Astrocyte (in vitro differentiated cells and primary cell): ENCODE measurements around a stretch of chr4.

DNA sequence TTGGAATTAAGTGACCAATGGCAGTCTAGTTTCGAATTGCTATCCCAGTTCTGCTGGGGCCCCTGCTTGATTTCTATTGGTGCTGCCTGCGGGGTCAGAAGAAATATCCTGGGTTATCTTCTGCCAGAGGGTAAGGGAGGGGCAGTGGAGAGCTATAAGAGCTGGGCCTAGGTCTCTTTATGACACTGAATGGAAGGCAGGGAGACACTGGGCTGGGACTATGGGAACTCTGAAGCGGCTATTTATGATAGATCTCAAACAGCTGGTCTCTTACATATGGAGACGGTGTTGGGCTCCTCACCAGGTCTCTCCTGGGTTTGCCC, 7.6 kb upstream of the SLIT2 start:
- PRO-cap = no peak
- RRBS, 2 experiments = no CpG with 5 or more reads among the region's 4 CpGs

DNA sequence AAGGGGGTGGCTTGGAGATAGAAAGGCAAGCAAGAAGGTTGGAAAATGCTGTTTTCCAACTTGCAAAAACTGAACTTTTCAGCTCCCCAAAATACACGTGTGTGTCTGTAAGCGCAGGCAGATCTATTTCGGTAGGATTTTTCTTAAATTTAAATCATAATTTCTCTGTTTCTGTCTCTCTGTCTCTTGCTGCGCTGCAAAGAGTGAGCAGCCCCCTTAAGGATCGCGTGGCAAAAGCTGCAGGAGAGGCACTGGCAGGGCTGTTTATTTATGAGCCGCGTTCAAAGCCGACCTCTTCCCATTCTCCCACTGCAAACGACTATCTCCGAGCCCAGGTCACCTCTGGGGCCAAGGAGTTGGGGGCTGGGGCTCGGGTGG, 433 bp upstream of the SLIT2 start:
- PRO-cap = no peak
- RRBS, 2 experiments = no CpG with 5 or more reads among the region's 12 CpGs

DNA sequence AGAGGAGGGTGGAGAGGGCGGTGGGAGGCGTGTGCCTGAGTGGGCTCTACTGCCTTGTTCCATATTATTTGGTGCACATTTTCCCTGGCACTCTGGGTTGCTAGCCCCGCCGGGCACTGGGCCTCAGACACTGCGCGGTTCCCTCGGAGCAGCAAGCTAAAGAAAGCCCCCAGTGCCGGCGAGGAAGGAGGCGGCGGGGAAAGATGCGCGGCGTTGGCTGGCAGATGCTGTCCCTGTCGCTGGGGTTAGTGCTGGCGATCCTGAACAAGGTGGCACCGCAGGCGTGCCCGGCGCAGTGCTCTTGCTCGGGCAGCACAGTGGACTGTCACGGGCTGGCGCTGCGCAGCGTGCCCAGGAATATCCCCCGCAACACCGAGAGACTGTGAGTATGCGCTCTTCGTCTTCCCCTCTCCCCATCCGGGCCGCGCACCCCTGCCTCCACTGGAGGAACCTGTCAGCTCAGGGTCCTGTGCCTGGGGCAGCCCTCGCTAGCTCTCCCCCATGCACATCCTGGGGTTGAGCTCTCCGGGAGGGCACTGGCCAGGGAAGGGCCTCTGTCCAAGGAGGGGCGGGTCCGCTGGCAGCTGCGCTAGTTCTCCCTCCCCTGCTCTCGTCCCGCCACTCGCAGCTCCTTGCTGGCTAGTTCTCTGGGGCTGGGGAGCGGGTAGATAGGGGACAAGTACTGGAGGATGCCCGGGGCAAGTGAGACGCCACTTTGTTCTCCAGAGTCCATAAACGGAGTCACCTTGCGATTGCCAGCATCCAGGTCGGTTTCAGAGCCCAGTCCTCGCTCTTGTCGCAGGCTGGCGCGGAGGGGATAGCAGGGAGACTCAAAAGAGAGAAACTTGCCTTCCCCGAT, 2.1 kb downstream of the SLIT2 start:
- PRO-cap = no peak
- RRBS, 2 experiments = under 1 to 2% methylated on average over 5 to 20 of the region's 51 CpGs

DNA sequence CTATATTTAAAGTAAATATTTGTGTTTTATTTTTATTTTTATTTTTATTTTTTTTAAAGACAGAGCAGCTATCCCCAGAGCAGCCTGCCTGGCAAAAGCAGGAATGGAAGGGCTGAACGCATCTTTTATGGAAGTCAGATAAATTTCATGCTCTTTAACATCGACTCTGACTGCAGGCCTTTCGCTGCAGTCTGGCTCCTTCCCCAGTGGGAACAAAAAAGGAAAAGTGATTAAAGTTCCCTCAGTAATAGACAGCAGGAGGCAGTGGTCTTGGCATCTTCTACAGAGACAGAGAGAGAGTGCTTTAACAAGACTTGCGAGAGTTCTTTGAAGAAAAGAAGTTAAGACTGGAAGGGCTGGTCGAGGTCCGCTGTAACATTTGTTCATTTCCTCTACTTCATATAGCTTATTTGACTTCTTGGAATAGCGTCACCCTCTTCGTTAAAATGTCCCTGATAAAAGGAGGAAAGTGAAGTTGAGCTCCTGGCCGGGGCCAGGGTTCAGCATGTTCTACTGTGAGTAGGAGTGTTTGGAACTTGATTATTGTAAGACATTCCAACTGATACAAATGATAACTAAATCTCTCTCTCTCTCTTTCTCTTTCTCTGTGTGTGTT, 179.8 kb downstream of the SLIT2 start:
- PRO-cap = no peak
- RRBS, 2 experiments = no CpG with 5 or more reads among the region's 9 CpGs

DNA sequence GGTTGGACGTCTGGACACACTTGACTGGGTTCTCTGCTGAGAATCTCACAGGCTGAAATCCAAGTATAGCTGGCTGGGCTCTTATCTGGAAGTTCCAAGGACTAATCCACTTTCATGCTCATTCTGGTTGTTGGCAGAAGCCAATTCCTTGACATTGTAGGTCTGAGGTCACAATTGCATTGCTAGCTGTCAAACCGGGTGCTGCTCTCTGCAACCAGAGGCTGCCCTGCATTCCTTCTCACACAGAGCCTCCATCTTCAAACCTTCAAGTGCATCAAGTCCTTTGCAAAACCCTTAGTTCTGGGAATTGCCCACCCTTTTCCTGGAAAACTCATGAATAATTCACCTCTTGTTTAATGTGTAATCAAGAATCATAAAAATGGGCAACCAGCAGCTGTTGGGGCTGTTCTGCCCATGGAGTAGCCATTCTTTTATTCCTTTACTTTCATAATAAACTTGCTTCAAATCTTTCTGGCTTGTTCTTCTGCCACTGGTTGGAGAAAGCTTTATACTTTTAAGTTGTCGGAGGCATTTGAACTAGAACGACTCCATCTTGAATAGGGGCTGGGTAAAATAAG, 404.1 kb downstream of the KCNIP4 start:
- PRO-cap = no peak
- RRBS, 2 experiments = no CpG with 5 or more reads among the region's 4 CpGs

GRCh38 chr4:22490759-22491033, 25.2 kb downstream of the ADGRA3 start:
- PRO-cap = no peak
- RRBS, 2 experiments = no CpG with 5 or more reads among the region's 2 CpGs

GRCh38 chr4:22599108-22600173, 83.6 kb upstream of the ADGRA3 start:
- PRO-cap = no peak
- RRBS, 2 experiments = no CpG with 5 or more reads among the region's 28 CpGs

DNA sequence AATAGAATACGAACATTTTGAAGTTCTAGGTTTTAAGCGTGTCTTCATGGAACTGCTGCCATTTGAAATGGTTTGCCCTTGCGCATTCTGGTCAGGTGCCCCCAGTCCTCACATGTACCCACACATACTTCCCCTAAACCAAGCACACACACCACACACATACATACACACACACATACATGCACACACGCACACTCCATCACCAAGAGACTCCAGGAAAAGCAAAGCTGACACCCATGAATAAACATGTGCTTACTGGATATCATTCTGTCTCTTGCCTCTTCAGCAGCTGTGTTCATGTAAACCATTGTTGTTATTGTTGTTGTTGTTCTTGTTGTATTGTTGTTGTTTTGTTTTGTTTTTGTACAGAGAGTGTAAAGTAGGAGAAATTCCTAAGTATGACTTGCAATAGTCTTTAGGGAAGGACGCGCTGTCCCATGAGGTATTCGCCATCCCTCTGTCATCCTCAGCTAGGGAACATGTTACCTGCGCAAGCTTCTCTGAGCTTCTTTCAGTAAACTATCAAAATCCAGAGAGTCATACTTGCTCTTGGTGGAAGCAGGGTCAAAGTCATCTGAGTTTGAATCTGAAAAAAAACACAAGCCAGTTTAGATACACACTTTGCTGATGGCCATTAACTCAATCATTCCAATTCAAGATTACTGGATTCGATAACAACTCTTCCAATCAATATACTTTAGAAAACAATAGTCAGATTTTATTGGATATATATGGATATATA, 94.3 kb downstream of the PPARGC1A start:
- PRO-cap = no peak
- RRBS, 2 experiments = no CpG with 5 or more reads among the region's 9 CpGs

DNA sequence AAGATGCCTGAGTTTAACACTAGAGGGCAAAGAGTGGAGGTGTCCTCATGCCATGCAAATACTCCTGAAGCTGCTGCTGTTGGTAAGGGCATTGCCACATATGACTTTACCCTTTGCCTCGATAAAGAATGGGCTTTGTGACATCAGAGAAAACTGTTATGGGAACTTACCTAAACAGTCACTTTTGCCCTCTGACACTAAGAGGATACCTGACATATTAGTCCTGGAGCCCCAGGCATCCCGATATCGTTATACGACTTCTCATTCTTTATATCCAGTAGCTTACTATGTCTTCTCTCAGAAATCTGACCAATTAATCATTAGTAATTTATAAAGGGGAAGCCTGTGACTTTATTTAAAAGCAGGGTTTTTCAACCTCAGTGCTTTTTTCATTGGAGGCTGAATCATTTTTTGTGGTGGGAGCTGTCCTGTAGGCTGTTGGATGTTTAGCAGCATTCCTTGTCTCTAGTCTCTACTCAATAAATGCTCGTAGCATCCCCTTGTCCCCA, 7.8 kb downstream of the PPARGC1A start:
- PRO-cap = no peak
- RRBS, 2 experiments = no CpG with 5 or more reads among the region's 5 CpGs

GRCh38 chr4:23888584-23889511, 999 bp downstream of the PPARGC1A start:
- PRO-cap = no peak
- RRBS, 2 experiments = no CpG with 5 or more reads among the region's 27 CpGs

DNA sequence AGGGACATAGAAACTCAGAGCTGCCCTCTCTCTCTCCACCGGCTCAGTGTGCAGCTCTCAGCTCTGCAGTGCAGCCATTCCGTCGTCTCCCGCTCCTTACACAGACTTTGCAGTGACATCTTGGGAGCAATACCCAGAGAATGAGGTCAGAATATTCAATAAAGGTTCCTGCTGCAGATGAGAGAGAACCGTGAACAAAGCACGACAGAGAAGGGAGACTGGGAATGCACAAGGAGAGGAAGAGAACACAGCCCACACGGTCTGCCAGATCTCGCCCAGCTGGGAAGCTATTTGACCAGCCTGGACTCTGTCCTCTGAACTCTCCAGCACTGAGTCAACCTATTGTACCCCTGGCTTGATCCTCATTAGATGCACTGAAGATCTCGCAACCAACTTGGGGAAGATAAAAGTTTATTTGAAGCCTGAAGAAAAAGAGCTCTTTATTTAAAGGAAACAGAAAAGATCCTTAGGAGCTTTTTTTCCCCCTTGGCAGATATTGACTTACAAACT, 118.1 kb upstream of the PPARGC1A start:
- PRO-cap = no peak
- RRBS, 2 experiments = no CpG with 5 or more reads among the region's 9 CpGs

DNA sequence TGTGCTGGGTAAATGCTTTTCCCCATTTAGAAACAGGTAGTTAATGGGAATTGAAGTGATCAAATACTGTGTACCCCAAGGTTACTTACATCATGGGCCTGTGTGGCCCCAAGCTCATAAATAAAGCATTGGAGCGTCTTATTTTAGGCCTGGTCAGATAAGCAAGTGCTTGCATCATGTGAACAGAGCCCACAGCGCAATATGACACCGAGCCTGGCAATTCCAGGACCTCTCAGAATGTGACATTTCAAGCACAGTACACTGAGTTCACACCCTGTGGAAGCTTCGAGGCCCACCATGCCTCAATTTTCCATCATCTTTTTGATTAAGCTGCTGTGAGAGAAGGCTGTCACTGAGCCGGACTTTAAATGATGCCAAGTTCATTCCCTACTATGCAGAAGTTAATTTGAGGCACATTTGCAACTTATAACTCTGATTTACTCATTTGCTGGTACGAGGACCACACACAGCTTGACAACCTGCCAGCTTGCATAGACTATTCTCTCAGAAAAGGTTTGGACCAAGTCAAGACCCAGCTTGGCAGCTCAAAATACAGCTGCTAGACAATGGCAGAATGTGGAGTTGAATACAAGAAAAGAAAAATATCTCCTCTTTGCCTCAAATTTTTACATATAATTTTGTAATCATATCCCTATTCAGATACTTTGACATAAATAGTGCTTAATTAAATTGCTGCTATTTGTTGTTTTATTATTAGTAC, 339.0 kb downstream of the DHX15 start:
- PRO-cap = no peak
- RRBS, 2 experiments = no CpG with 5 or more reads among the region's 6 CpGs

DNA sequence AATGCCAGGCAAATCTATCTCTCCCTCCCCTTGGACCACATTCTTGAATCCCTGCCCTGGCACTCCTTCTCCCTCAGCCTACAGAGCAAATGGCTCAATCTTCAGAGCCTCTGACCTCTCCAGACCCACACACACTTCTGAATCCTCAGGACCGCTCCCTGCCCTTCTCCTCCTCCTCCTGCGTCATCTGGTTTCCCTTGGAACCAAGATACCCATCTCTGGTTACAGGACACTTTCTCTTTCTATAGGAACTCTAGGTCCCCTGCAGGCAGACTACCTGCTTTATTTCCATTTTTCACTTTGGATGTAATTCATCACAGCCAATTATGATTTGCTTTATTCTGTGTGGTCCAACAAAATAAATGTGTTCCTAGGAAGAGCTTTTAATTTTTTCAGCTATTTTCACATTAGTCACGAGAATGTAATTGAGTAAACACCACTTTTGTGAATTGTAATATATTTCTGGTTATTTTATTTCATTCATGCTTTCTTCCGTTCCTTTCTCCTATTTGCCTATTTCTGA, 323.1 kb downstream of the DHX15 start:
- PRO-cap = no peak
- RRBS, 2 experiments = no CpG with 5 or more reads among the region's 4 CpGs

DNA sequence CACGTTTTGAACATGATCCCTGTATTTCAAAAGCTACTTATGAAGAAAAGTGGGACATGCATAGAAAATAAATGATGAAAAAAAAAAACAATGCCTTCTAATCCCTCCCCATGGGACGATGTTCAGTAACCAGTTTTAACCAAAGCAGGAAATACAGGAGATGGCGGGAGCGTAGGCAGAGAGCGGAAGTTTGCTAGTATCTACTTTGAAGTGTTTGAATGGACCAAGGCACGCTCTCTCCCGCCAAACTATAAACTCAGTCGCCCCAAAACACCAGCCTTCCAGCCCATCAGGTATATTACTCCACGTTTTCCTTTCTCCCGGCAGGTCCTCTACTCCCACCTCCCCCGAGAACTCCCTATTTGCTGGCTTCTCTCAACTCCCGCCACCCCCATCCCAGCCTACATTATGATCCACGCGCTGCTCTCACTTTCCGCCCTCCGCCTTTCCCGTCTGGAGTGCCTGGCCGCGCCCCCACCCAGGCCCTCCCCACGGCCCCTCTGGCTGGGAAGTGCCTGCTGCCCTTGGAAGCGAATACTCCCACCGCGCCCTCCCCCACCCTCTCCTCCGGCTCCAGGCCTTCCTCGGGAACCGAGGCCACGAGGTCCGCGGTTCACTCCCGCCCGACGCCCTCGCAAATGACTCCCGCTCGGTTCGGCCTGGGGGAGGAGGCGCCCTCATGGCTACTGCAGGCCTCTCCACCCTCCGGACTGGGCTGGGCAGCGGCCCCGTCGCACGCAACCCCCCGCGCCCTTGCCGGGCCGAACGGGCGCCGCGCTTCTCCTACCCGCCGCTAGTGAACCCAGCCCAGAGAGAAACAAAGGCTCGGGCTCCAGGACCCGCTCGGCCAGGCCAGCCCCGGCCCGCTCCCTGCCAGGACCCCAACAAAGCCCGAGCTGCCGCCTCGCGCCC, 701 bp downstream of the DHX15 start:
- PRO-cap = bidirectional peak, plus-strand start at position 810 of the sequence, minus-strand start at position 798 of the sequence
- RRBS, 2 experiments = 2% methylated on average over 14 to 24 of the region's 61 CpGs

- PRO-cap = no peak
- RRBS, 2 experiments = no CpG with 5 or more reads among the region's 5 CpGs
Observed at GRCh38 chr4:24975377-24975928, 55.3 kb downstream of the LGI2 start.

DNA sequence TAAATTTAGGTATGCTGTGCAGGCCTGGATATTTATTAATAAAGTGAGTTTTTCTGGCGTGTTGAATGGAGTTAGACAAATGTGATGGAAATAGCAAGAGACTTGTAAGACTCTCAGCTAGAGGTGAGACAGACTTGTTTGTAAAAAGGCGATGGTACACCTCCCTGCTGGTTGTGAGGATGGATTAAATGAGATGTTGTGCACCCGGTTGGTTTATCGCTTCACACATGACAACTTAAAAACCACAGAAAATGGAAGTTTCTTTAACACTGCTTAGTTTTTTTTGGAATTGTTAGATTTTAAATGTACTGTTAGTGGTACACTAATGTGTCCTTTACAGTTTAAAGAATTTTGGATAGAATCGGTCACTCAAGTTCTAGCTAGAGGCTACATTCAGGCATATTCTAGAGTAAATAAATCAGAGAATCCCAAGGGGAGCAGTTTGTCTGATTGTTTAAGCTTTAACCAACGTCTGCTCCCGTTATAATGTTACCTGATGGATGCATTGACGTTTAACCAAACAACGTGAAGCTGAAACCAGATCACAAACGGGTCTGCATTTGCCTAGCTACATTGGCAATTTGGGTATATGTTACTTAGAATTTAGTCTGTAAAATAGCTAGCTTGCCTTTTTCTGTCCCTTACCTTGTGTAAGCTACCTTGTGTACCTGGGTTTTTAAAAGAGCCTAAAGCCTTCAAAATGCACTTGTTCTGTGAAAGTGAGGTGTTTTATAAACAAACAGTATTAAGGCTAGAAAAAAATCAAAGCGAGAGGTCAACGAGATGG, 1.5 kb downstream of the PI4K2B start:
- PRO-cap = no peak
- RRBS, 2 experiments = no CpG with 5 or more reads among the region's 12 CpGs

- PRO-cap = no peak
- RRBS, 2 experiments = no CpG with 5 or more reads among the region's 8 CpGs
Observed at GRCh38 chr4:25377751-25378335, 780 bp downstream of the ANAPC4 start.

DNA sequence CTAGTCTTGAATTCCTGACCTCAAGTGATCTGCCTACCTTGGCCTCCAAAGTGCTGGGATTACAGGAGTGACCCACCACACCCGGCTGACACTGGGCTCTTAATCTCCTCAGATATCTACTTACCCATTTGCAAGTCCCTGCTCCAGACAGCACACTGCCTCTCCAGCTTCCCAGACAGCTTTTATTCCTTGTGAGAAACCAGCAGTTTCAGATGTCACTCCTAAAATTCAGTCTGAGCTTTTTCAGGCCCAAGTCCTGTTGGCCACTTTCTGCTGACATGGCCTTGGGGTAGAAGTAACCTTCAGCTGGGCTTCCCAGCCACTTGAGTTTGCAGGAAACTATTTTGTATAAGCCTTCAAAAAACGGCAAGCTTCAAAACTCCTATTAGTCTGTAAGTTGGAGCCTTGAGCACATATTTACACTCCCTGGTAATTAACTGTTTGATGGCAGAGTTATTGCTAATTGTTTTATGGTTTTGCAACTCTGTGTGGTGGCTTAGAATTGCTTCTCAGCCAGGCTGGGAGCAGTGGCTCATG, 86.6 kb upstream of the SLC34A2 start:
- PRO-cap = no peak
- RRBS, 2 experiments = no CpG with 5 or more reads among the region's 2 CpGs

DNA sequence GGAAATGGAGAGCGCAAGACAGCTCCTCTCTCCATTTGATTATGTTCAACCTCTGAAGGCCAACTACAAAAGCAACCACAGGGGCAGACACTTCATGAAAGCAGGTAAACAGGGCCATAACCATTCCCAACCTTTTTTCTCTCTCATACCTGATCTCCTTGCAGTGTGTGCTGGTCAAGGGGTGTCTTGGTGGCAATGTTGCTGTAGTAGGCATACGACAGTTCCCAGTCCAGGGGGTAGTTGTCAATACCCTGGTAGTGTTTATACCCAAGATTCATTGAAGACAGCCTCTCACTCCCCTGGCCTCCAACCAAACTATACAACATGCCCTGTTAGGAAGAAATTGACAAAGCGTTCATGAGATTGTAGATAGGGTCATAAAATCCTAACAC, 60.7 kb downstream of the SEL1L3 start:
- PRO-cap = no peak
- RRBS, 2 experiments = no CpG with 5 or more reads among the region's 3 CpGs

GRCh38 chr4:25874558-25875043, 11.8 kb upstream of the SEL1L3 start:
- PRO-cap = no peak
- RRBS, 2 experiments = no CpG with 5 or more reads among the region's 3 CpGs